Measurements from ENCODE around the genes SLFN5, CCL4 and TBC1D3B.

DNA sequence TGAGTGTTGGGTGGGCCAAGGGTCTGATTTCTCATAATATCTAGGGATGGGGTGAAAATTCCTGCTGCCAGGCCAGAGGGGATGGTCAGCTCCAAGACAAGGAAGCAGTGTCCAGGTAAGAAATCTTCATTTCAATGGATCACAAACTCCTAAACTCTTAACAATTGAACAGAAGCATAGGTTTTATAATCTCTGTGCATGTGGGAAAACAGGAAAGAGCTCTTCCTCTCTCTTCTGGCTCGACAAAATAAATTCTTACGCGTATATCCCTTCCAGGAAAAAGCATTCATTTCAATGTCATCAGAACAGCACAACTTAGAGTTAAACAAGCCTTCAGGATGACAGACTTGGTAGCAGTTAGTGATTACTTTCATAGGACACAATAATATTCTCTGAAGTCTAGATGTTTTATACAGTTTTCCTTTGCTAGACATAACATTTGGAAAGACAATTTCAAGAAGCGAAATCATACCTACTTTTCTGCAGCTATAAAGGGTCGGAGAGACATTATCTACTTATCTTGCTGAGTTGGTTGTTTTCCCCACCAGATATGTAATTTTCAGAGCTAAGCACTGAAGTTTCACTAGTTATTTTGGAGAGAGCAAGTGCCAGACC lies 19.3 kb upstream of the SLC35G3 start:
- PRO-cap, result no peak

- PRO-cap, result bidirectional peak, plus-strand start at chr17:35243072, minus-strand start at chr17:35242919
Measured at GRCh38 chr17:35242812-35243424, at the start of gene SLFN5. Gene SLFN5 (plus strand): TSS chr17:35243072.

GRCh38 chr17:35346257-35346792 lies 27.1 kb downstream of the SLFN11 start:
- PRO-cap, result bidirectional peak, plus-strand start at chr17:35346560, minus-strand start at chr17:35346479

DNA sequence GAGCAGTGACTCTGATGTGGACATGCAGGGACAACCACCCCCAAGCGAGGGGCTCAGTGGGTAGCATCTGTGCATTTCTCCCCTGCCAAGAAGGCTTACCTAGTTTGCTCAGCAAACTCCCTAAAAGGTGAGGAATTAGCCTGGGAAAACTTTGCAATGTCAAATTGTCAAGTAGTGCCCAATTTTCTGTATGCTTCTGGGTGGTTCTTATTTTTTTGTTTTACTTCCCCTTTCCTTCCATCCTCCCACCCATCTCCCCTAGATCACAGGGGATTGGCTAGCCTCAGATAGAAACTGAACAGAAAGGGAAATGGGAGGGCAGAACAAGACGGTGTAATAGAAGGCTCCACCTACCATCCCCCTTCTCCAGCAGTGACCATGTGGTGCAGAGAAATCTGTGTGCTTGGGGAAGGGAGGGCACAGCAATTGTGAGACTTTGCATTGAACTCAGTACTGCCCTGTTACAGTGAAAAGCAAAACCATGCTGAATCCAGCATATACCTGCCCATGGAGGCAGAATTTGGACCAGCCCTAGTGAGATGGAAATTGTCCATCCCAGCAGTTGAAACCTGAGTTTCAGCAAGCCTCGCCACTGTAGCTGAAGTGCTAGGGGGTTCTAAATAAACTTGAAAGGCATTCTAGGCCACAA lies 5.4 kb downstream of the SLFN11 start:
- PRO-cap, result no peak

DNA sequence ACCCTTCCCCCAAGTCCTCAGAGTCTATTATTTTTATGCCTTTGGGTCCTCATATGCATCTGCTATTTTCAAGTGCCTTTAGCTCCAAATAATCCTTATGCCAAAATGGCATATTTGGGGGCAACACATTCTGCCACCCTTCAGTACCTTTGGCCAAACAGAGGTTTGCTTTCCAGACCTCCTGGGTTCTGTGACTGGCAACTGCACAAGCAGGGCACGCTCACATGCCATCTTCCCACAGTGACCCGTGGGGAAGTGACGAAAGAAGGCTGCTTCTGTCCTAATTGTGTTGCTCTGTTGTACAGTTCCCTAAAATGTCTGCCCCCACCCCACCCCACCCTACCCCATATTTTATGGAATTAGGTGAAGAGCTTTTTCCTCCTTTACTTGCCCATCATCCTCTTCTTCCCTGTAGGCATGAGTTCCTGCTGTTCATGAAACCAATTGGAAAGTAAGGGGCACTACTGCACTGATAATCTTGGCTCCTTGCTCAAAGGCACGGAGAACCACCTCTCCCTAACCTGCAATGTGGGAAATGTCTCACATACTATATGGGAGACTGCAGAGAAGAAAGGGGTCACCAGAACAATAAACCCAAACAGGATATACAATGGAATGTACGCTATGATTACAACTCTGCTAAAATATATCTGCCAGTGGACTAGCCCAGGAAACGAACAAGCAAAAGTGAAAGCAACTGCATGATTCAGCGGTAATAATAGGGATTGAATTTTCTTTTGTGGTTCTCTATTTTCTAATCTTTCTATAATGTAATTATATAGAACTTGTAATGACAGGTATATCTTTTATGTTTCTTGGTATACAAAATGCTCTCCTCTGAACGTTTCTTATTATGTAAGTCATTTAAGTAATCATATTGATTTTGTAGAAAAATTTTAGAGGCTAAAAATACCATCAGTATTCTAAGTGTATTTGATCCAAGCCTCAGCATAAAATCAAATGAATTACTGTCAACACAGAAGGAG lies 3.4 kb upstream of the SLFN12L start:
- PRO-cap, result unidirectional peak, plus-strand start at position 312 of the sequence

DNA sequence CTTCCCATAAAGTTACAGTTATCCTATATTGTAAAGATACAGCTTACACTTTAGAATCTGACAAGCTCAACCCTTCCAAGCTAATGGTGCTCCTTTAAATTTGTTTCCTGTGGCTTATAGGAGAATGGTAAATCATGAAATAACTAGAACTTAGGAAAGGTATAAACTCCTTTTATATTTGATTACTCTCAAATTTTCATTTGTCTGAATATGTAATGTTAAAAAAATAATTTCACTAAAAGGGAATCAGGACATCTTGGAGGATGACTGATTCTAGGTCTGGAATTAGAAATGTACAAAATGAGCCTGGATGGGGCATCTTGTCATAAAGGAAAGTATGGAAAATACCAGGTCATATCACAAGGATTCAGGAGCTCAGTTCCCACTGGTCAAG lies 16.2 kb downstream of the AP2B1 start:
- PRO-cap, result no peak

DNA sequence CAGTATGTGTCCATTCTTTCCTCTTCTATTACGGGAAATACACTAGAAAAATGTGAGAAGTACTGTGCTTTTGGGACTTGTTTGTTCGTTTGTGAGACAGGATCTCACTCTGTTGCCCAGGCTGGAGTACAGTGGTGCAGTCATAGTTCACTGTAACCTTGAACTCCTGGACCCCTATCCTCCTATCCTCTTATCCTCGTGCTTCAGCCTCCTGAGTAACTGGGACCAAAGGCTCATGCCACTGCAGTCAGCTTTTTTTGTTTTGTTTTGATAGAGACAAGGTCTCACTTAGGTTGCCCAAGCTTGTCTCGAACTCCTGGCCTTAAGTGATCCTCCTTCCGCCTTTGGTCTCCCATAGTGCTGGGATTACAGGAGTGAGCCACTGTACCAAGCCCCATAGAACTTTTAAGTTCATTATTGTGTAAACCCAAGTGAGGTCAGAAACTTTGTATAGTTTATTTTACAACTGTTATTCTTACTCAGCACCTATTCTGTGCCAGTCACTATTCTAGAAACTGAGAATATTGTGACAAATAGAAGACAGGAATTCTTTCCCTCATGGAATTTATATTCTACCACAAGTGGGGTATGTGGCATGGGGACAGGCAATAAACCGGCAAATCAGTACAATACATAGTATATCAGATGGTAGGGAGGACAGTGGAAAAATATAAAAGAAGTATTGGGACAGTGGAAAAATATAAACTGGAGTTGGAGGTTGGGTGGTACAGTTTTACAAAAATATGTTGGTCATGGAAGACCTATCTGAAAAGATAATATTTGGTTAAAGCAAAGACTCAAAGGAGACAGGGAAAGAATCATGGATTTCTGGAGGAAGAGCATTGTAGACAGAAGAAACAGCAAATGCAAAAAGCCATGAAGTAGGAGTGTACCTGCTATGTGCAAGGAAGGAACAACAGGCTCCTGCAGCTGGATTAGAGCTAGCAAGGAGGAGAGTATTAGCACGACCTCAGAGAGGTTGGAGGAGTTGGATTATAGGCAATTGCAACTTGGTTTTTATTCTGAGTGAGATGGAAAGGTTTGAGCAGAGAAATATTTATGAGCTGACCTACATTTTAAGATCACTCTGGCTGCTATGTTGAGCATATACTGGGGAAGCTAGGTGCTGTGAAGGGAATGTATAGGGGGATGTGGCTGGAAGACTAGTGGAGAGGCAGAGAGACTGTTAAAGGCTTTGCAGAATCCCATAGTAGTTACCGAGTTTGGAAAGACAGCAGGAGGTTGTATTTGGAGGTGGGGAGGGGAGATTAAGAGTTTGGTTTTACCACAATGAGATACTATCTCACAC lies 29.5 kb upstream of the RASL10B start:
- PRO-cap, result no peak

GRCh38 chr17:35990914-35991504 lies 4.5 kb upstream of the CCL14 start:
- PRO-cap, result no peak

GRCh38 chr17:36001983-36002506 lies 692 bp upstream of the CCL15 start:
- PRO-cap, result no peak

- PRO-cap, result no peak
Measured at GRCh38 chr17:36103265-36104178, at the start of gene CCL4. Gene CCL4 (plus strand): TSS chr17:36103827.

- PRO-cap, result no peak
Measured at GRCh38 chr17:36118745-36119475, 15.3 kb downstream of the CCL4 start.

DNA sequence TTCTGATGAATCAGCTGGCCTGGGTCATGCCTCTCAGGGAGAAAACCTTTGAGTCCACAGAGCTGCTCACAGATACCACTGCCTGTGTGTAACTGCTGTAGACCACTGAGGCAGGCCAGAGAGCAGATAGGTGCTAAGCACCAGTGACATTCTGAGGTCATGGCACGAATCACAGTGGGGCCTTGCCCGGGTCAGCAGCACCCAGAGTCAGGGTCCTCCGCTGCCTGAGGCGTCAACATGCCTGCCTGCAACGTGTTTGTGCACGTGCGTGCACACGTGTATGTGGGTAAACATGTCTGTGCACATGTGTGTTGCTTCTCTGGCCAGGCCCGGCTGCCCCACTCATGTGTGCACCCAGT lies at the start of gene TBC1D3B:
Gene TBC1D3B, minus strand, starts transcription at position 153 of the 359 bp plus-strand sequence.
- PRO-cap, result no peak

DNA sequence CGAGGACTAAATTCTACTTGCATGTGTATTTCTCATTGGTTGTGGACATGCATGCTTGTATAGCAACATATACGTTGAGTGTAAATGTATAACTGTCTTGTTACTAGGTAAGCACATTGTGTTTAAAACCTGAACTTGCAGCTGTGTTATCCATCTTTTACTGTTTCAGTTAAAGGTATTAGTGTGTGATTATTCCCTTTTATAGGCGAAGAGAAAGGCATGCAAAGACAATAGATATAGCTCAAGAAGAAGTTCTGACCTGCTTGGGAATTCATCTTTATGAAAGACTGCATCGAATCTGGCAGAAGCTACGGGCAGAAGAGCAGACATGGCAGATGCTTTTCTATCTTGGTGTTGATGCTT lies 12.7 kb upstream of the DHRS11 start:
- PRO-cap, result no peak

- PRO-cap, result no peak
Measured at GRCh38 chr17:36589915-36590498, 1.7 kb upstream of the DHRS11 start.

GRCh38 chr17:36595481-36596041 lies 3.9 kb downstream of the DHRS11 start:
- PRO-cap, result no peak

DNA sequence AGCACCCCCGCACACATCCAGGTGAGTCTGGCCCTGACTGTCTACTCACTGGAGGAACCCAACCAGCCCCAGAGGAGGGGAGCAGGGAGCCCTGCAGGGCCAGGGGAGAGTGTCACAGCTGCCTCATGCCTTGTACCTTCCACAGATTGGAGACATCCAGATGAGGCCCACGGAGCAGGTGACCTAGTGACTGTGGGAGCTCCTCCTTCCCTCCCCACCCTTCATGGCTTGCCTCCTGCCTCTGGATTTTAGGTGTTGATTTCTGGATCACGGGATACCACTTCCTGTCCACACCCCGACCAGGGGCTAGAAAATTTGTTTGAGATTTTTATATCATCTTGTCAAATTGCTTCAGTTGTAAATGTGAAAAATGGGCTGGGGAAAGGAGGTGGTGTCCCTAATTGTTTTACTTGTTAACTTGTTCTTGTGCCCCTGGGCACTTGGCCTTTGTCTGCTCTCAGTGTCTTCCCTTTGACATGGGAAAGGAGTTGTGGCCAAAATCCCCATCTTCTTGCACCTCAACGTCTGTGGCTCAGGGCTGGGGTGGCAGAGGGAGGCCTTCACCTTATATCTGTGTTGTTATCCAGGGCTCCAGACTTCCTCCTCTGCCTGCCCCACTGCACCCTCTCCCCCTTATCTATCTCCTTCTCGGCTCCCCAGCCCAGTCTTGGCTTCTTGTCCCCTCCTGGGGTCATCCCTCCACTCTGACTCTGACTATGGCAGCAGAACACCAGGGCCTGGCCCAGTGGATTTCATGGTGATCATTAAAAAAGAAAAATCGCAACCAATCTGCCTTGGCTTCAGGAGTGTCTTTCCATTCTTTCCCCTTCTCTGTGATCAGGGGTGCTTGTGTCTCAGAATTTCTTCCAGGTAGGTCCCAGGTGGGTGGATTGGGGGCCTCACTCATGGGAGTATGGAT lies 1.1 kb upstream of the MRM1 start:
- PRO-cap, result no peak

DNA sequence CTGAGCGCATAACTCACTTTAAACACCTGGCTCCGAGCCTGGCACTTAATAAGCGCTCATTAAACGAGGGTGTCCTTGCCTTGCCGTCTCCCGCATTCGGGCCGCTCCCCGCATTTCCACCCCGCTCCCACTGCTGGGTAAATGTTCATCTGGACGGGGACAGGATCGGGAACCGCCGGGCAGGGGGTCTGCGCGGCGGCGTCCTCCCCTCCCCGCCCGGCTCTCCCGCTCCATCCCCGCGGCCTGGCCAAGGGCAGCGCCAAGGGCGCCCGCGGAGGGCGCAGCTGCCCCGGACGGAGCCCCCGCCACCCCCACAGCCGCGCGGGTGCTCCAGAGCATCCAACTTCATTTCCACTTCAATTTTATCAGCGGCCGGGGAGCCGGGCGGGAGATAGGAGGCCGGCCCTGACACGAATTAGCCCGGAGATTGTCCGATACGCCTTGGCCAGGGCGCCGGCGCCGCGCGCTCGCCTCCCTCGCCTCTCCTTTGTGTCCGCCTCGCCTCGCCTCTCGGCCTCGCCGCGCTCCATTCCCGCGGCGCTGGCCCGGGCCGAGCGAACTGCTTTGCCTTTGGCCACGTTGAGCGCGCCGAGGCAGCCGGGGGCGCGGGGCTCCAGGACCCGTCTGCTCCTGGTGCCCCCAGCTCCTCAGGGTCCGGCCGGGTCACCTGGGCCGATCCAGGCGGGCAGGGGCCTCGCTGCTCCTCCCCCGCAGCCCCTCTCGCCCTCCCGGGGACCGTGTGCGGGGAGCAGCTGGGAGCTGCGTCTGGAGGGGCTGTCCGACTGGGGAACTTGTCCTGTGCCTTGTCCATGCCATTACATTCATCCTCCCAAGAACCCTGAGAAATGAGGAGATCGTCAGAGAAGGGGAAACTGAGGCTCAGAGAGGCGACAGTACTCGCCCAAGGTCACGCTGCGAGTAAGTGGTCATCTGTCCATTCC lies 129.0 kb upstream of the LHX1 start:
- PRO-cap, result no peak

DNA sequence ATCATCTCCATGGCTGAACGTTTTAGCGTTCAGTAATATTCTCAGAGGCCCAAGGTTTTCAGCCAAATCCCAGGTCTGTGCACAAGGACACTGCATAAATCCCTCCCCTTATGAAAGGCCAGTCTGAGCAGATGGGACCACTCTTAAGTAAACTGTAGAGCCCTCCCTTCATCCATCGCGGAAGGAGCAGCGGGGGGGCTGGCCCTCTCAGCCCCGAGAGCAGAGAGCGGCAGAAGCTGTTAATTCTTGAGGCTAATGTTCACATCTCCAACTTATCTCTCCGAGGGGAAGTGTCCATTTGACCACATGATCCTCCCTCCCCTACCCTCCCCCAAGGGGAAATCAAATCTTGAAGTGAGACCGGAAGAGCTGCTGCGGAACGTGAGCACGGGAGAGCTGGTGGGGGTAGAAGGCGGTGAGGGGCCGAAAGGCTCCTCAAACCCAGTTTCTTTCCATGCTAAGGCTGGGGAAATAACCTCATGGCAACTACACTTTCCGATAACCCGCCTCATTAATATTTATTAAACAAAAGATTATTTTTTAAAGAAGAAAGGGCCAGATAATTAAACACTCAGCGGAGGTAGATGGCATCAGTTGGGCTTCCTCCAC lies 9.2 kb upstream of the LHX1 start:
- PRO-cap, result no peak

GRCh38 chr17:36936561-36937021 lies 684 bp upstream of the LHX1 start:
- PRO-cap, result no peak

GRCh38 chr17:37086823-37087230 lies 138.1 kb downstream of the AATF start:
- PRO-cap, result no peak

Data from ureter (tissue), 1 donor.